Colic lymph node (tissue), 1 donor: ENCODE data around the genes BOLA3, INO80B and CCDC142.

- PRO-cap: no peak
Measured at GRCh38 chr2:73920517-73920716, 6.3 kb upstream of the DGUOK start.

- PRO-cap: no peak
Measured at GRCh38 chr2:73929335-73930113, 2.8 kb downstream of the DGUOK start.

- PRO-cap: no peak
Measured at GRCh38 chr2:73935368-73936357, 9.0 kb downstream of the DGUOK start.

GRCh38 chr2:73980952-73981877 is 3.5 kb upstream of the TET3 start:
- PRO-cap: no peak

DNA sequence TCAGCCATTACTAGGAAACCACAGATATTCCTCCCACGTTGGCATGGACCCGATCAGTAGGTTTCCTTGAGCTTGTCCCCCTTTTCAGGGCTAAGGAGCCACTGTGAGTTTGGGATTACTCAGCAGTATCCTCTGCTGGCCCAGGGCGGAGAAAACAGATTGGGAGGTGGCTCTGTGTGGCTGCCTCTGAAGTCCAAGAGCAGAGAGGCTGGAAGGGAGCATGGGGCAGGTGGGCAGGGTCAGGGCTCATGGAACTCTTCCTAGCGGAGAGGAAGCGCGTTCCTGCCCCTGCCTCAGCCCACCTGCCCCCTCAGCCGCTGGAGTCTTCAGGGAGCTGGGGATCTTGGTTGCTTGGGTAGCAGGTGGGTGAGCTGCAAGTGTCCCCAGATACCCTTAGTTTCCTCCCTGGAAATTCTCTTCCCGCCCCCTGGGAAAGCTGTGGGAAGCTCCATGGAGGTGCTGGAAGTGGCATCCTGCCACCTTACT is 19.2 kb downstream of the TET3 start:
- PRO-cap: no peak

DNA sequence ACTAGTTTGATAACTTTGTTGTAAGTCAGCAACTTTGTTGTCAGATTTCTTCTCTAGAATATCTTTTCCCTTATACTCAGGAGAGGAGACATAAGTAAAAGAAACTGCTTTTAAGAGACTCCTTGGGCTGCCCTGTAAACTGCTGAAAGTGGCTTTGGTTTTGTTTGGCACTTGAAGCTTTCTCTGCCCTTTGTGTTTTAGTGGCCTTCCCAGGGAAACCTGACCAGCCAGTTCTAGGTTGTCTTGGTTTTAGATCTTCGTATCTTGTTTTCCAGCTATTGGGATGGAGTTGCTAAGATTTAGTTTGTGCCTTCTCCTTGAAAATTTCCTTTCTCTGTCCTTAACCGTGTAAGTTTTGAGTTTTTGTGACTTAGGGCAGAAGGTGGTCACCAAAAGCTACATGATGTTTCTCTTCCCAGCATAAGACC is 81.2 kb downstream of the BOLA3 start:
- PRO-cap: no peak

GRCh38 chr2:74079683-74080258 is 67.9 kb downstream of the BOLA3 start:
- PRO-cap: unidirectional peak, plus-strand start at chr2:74080189

DNA sequence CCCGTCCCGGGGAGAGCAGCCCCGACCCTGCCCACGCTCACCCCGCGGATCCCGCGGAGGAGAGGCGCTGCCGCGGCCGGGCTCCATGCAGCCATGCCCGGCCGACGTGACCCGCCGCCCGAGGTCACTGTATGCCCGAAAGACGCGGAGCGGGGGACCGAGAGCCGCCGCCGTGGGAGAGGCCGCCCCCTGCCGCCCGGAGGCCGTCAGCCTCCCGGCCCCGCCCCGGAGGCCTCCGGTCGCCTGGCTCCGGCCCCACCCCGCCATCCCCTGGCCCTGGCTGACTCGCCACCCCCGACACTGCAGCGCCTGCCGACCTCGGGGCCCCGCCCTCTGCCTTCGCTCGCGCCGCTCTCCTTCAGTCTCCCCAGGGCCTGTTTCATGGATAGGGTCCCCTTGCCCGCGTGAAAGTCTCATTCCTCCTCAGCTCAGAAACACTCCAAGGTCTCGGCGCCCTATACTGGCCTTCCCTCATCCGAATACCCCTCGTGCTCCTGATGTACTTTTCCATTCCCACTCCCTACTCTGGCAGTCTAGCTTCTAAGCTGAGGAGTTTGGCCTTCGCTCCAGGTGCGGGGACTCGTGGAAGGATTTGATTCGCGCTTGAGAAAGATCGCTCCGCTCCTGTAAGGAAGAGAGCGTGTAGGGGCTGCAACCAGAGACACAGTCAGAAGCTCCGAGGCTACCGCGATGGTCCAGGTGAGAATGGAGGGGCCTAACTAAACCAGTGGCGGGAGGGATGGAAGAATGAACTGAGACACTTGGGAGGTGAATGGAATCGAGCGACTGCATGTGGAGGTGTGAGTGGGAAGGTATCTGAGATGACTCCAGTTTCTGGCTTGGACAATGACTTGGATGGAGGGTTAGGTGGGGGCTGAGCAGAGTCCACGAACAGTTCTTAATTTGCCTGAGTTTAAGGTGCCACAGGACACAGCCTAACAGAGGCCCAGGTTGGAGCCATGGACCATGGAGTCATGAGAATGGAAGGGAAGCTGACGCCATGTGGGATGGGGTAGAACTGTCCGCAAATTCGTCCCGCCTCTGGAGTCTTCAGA is at the start of gene BOLA3:
TSS of gene BOLA3 (minus strand) at position 133 of the 1,055 bp plus-strand sequence.
- PRO-cap: bidirectional peak, plus-strand start at position 305 of the sequence, minus-strand start at position 61 of the sequence

DNA sequence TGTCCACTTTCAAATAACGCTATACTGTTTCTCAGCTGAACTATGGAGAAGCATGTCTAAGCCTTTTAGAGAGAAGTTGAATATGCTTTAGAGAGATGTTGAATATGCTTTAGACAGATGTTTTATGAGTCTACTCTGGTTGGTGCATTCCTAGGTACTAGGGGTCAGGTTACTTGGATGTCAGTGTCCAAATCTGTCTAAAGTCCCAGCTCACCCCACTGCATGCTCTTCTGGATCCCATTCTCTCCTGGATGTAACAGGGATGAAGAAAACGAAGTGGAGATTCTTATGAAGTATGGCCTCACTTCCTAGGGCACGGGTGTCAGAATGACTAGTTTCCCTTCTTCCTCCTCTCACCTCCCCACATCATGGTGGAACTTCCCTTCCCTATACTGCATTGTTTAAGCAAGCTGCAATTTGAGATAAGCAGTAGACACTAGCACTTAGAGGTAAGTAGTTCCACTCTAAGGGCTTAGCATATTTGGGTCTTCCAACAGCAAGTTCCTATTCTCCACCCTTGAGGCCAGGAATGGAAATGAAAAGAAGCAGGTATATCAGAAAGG is 29.8 kb downstream of the SLC4A5 start:
- PRO-cap: no peak

- PRO-cap: unidirectional peak, minus-strand start at chr2:74391847
Measured at GRCh38 chr2:74391061-74392392, 11.4 kb upstream of the DCTN1 start.

DNA sequence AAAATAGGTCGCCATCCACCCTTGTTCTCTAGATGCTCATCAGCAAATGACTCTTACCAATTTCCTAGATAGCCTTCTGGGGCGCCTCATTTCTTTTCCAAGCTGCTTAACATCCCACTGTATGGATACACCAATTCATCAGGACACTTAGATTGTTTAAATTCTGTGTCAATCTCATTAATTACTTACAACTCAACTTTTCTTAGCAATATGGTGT is 633 bp upstream of the INO80B start:
- PRO-cap: no peak

GRCh38 chr2:74454563-74455656 is at the start of gene INO80B:
INO80B (plus strand) TSS chr2:74455087.
- PRO-cap: bidirectional peak, plus-strand start at chr2:74455093, minus-strand start at chr2:74454891

DNA sequence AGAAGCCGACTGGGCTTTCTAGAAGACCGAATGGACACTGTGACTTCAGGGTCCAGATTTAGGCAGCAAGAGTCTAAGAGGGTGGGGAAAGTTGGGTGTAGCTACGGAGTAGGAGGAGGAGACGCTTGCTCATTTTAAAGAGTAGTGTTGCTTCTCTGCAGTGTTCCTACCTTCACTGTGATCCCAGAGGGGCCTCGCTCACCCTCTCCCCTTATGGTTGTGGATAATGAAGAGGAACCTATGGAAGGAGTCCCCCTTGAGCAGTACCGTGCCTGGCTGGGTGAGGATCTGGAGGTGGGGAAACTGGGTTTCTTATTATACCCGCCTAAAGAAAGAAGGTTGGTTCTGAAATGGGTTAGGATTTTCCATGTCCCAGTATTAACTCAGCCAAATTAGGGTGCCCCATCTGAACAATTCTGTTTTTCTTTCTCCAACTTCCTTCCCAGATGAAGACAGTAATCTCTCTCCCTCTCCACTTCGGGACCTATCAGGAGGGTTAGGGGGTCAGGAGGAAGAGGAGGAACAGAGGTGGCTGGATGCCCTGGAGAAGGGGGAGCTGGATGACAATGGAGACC is 857 bp downstream of the INO80B start:
- PRO-cap: no peak

DNA sequence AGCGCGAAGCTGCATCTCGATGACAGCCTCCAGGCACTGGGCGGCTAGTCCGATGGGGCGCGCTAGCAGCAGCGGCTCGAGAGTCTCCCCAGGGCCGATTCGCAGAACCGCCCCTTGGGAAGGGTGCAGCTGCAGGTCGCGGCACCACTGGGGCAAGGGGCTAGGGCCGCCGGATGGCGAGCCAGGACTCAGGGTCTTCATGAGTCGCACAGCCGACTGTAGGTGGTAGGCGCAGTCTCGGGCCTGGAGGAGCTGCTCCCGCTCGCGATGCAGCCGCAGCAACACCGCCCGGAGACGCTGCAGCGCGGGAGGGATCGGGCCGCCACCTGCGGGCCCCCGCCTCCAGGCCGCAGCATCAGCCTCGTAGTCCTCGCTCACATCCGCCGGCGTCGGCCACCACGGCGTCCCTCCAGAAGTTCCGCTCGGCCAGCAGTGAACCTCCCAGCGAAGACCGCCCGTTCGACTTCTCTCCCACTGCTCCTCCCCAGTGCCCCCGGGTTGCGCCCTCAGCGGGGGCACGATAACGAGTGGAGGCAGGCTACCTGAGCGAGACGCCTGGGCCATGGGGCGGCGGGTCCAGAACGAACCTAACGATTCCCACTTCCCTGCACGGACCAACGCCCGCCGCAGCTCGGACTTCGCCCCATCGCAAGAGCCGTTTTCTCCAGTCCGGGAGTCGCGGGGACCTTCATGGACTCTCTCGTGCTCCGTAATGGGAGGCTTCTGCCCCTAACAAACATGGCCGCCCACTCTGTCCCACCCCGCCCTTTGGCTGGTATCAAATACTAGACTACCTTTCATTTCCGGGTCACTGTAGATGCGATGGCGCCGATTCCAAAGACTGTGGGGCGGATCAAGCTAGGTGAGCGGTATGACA is at the start of gene CCDC142:
TSS of gene CCDC142 (minus strand) at position 725 of the 877 bp plus-strand sequence.
- PRO-cap: bidirectional peak, plus-strand start at position 816 of the sequence, minus-strand start at position 711 of the sequence

GRCh38 chr2:74548560-74549185 is 5.1 kb downstream of the LOXL3 start:
- PRO-cap: bidirectional peak, plus-strand start at chr2:74549133, minus-strand start at chr2:74549010

GRCh38 chr2:74552255-74553555 is 1.0 kb downstream of the LOXL3 start:
- PRO-cap: no peak

DNA sequence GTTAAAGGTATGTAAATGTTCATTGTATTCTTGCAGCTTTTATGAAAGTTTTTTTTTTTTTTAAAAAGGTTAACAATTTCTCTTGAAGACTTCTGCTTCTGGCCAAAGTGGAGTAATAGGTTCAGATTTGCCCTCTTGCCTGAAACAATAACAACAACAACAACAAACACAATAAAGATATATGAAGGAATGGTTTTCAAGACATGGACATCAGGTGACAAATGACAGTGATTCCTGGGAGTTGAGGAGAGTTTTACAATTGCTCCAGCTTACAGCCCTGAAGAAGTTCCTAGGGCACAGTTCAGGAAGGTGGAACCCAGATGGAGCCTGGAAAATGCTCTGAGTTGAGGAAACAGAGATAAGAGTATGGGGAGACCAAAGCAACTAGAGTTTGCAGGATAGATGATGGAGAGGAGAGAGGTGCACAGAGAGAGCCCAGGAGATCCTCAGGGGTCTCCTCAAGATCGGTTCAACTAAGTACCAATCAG is 53.4 kb downstream of the SEMA4F start:
- PRO-cap: no peak

GRCh38 chr2:74947781-74948149 is 10.7 kb upstream of the POLE4 start:
- PRO-cap: no peak

- PRO-cap: no peak
Measured at GRCh38 chr2:74959349-74959751, 907 bp downstream of the POLE4 start.

DNA sequence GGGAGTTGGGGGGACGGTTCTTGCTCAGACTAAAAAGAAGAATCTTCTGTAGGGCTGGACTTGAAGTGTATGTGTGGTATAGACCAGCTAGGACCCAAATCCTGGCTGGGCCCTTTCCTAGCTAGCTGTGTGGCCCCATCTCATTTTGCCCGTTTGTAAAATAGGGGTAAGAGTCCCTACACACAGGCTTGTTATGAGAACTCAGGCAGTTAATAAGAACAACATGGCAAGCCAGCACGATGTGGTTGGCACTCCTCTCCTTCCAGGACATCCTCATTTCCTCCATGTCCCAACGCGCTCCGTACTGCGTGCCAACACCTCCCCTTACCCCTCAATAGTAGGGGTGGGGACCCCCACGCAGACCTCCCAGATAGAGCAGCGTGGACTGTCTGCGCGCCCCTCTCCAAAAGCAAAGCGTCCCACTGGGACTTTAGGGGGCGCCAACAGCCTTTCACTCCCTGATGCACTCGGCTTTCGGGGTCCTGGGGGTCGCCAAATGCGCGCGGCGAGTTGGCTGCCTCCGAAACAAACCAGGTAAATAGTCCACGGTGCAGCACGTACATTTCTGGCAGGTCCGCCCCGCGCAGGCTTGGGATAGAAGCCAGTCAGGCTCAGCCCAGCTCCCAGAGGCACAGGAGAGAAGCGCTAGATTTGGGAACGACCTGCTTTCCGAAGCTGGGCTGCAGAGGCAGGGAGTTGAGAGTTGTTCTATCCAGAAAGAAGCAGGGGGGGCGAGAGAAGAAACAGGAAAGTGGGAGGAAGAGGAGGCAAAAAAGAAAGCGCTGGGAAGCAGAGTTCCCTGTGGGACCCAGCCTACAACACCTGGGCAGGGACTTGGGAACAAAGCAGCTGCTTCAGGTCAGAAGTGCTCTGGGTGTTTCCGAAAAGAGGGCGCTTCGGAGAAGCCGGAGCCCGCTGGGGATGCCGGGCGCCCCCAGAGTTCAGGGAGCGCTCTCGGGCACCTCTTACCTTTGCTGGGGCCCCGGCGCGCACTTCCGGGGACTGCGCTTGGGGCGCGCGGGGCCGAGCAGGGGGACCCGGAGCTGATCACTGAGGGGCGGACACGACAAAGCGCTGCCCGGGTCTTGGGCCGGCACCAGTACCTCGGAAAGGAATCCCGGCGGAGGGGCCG is 662 bp downstream of the EVA1A start:
- PRO-cap: no peak